Monocyte (primary cell): ENCODE results near the gene F5.

- PRO-cap, 2 experiments, result no peak in any of the 2 experiments
Observed at GRCh38 chr1:169117241-169117974, 10.9 kb downstream of the ATP1B1 start.

GRCh38 chr1:169236747-169237438 is 130.4 kb downstream of the ATP1B1 start:
- PRO-cap, 2 experiments, result no peak in any of the 2 experiments

- PRO-cap, 2 experiments, result peak in 2 of 2 experiments; most common minus-strand start chr1:169483493 (in 2)
Observed at GRCh38 chr1:169483286-169483974, 2.3 kb downstream of the SLC19A2 start.

GRCh38 chr1:169483975-169484677 is 1.6 kb downstream of the SLC19A2 start:
- PRO-cap, 2 experiments, result peak in 1 of 2 experiments; most common minus-strand start chr1:169484546 (in 1)

DNA sequence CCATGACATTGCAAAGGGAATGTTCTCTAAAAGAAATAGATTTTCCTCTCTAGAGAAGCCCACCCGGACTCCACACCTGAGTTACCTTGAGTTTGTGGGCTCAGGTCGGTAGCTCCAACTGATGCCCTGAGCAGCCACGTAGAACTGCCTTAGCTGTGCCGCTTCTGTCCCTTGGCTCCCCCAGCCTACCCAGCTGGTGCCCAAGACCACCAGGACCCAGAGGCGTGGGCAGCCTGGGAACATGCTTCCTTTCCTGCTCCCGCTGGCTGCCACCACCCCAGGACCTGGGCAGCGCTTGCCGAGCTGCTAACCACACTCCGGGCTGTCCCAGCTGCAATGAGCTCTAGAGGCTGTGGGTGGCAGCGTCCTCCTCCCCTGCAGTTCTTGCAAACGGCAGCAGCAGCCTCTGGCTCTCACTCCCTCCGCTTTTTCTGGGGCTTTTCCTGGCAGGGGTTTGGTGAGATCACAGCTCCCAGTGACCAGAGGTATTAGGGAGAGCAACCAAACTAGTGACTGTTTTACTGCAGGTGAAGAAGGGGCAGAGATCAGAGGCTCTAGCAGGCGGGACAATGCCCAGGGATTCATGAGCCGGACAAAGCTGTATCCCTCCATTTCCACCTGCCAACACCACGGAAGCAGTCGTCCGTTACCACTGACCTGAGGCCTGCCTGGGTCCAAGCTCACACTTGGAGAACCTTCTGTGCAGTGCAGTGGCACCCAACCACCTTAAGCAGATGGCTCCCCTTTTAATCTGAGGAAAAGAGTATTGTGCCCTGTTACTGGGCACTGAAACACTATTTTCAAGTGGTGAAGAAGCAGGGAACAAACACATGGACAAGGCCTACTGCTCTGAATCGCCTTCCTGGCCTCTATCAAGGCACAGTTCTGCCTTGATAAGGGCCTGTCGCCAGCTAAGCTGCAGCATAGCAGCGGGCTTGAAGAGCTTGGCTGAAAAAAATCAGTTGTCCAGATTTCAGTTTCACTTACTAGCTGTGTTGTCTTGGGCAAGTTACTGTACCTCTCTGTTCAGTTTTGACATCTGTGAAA is at the start of gene F5:
TSS of gene F5 (minus strand) at position 338 of the 1,047 bp plus-strand sequence.
- PRO-cap, 2 experiments, result peak in 1 of 2 experiments; most common minus-strand start position 338 of the sequence (in 1)

DNA sequence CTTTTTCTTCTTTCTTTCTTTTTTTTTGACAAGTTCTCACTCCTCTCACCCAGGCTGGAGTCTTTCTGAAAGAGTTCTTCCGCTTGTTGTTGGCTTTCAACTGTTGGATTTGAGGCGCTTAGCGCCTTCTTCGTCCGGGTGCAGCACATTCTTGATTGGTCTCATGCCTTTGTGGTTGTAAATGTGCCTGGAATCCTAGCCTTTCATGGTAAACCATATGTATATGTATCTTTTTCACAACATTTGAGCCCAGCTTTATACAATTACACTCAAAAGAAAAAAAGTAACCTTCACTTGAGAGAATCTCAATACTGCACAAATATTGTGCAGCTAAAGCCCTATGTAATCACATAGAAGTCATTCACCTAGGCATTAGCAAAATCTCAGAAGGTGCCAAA is 935 bp downstream of the C1orf112 start:
- PRO-cap, 2 experiments, result no peak in any of the 2 experiments

- PRO-cap, 2 experiments, result no peak in any of the 2 experiments
Observed at GRCh38 chr1:169853495-169853886, 40.2 kb downstream of the SCYL3 start.

DNA sequence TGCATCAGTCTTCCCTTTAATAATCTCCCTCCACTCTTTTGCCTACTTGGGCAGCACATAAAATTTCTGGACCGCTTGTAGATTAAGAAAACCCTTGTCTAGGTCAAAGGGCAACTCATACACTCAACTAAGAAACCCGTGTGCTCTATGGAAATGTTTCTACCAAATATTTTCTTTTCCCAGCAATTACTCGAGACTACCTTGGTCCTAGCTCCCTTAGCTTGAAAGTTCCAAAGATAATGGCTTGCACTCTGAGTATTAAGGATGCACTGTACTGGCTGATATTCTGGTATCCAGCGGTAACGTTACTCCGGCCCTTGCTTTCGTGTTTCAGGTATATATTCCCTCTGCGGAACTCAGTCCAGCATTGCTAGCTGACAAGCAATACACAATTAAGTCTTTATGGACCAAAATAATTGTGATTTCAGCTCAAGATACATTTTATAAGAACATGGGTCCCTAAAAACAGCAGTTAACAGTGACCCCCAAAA is 979 bp downstream of the SCYL3 start:
- PRO-cap, 2 experiments, result no peak in any of the 2 experiments

GRCh38 chr1:170686266-170686919 is 22.5 kb downstream of the PRRX1 start:
- PRO-cap, 2 experiments, result no peak in any of the 2 experiments

DNA sequence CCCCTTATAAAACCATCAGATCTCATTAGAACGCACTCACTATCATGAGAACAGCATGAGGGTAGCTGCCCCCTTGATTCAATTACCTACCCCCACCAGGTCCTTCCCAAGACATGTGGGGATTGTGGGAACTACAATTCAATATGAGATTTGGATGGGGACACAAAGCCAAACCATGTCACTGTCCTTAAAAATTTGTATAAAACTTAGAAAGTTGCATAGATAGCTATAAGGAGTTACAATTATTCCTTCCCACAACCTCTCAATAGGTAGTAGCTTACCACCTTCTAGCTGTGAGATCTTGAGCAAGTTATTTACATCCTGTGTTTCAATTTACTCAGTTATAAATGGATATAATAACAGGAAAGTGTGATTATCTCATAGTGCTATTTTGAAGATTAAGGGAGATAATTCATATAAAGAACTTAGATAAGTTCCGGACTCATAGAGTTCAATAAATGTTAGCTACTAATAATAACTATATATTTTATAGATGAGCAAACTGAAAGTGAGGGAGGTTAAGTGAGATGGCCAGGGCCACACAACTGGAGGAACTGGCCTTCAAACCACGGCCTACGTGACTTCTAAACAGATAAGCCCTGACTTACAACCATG is 1.6 kb downstream of the FMO2 start:
- PRO-cap, 2 experiments, result no peak in any of the 2 experiments

- PRO-cap, 2 experiments, result no peak in any of the 2 experiments
Observed at GRCh38 chr1:171254994-171255692, 6.8 kb downstream of the FMO1 start.

DNA sequence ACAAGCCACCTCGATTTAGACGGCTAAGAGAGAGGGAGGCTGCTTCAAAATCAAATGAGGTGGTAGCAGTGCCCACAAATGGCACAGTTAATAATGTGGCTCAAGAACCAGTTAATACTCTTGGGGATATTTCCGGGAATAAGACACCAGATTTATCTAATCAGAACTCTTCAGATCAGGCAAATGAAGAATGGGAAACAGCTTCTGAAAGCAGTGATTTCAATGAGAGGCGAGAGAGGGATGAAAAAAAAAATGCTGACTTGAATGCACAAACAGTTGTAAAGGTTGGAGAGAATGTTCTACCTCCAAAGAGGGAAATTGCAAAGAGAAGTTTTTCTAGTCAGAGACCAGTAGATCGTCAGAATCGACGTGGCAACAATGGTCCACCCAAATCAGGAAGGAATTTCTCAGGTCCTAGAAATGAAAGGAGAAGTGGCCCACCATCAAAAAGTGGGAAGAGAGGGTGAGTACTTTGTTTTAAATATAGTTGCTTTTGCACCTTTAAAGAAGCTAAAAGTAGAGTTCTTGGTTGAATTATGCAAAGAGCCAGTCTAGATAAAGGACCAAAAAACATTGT is 56.5 kb downstream of the PRRC2C start:
- PRO-cap, 2 experiments, result peak in 1 of 2 experiments; most common plus-strand start position 386 of the sequence (in 1)

DNA sequence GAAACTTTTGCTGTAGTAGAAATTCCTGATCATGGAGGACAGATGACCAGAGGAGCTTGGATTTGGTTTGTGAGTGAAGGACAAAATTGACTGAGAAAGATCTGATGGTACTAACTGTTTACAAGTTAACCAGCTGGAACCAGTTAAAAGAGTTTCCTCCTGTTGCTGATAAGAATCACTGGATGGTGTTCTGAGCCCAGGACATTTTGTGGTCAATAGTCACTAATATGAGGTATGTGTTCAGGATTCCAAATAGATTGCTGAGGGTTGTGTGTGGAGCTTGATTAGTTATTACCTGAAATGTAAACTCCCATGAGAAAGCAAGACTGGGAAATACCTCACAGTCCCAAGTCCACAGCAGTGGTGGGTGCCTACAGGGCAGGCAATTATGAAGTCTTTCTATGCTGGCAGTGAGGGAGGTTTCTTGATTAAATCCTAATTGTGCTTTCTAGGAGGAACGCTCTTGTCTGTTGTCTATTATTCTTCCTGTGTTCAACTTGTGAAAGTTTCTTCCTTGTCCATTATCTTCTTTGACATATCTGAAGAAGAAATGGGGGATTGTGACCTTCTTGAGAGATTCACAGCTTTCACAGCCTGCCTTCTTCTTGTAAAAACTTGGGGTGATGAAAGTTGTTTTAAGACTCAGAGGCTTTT is 164.6 kb downstream of the DNM3 start:
- PRO-cap, 2 experiments, result no peak in any of the 2 experiments

GRCh38 chr1:172109074-172110025 is 268.1 kb downstream of the DNM3 start:
- PRO-cap, 2 experiments, result no peak in any of the 2 experiments

GRCh38 chr1:172180949-172181179 is 239.6 kb upstream of the C1orf105 start:
- PRO-cap, 2 experiments, result peak in 1 of 2 experiments; most common plus-strand start chr1:172181059 (in 1)

GRCh38 chr1:172286656-172287107 is 133.8 kb upstream of the C1orf105 start:
- PRO-cap, 2 experiments, result no peak in any of the 2 experiments

DNA sequence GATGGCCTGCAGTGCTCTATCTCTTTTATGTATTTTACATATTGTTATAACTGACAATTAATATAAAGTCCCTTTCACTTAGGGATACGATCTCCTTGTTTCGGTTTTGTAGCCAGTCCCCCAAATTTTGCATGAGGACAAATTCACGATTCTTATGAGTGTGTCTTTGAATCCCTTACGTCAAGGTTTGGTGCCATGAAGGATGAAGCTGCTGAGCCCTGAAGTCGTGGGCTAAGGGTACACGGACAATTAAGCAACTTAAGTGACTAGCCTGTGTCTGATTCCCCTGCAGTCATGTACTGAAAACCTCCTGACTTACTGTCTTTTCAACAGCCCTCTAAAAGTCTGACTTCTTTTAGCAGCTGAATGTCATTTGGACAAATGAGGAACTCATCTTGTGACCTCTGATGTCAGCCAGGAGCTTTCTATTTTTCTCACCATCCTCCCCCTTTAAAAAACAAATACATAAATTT is 27.2 kb upstream of the C1orf105 start:
- PRO-cap, 2 experiments, result no peak in any of the 2 experiments

GRCh38 chr1:172450463-172451460 is 6.9 kb upstream of the PIGC start:
- PRO-cap, 2 experiments, result no peak in any of the 2 experiments

DNA sequence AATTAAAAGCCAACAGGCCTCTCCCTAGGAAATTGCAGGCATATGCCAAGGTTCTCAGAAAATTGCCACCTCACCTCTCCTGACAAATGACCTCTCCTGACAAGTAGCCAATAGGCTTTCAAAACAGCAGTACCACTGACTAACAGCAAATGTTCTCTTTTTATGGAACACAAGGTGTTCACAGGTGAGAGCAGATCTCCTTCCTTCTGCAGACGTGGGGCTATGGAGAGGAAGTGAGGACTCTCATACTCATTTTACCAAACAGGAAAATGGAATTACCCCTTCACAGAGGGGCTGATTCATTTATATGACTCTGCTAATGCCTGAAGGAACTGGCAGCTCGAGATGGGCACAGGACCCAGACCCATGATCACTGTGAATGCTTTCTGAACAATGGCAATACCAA is 32.7 kb upstream of the SUCO start:
- PRO-cap, 2 experiments, result no peak in any of the 2 experiments

GRCh38 chr1:172531999-172532717 is 792 bp upstream of the SUCO start:
- PRO-cap, 2 experiments, result peak in 2 of 2 experiments; most common plus-strand start chr1:172532549 (in 1); most common minus-strand start chr1:172532414 (in 2)